RPMI7951 (cell line): ENCODE data around the gene MRPL46.

- RAMPAGE, long total RNA = no peak
These were observed 446 bp upstream of the AKAP13 start for GRCh38 chr15:85380083-85380231.

GRCh38 chr15:85412667-85413454 is 32.5 kb downstream of the AKAP13 start:
- RAMPAGE, long total RNA = no peak

GRCh38 chr15:85582444-85582641 is 201.9 kb downstream of the AKAP13 start:
- RAMPAGE, long total RNA = no peak

- RAMPAGE, long total RNA = no peak
These were observed 204.5 kb downstream of the AKAP13 start for GRCh38 chr15:85584918-85585348.

DNA sequence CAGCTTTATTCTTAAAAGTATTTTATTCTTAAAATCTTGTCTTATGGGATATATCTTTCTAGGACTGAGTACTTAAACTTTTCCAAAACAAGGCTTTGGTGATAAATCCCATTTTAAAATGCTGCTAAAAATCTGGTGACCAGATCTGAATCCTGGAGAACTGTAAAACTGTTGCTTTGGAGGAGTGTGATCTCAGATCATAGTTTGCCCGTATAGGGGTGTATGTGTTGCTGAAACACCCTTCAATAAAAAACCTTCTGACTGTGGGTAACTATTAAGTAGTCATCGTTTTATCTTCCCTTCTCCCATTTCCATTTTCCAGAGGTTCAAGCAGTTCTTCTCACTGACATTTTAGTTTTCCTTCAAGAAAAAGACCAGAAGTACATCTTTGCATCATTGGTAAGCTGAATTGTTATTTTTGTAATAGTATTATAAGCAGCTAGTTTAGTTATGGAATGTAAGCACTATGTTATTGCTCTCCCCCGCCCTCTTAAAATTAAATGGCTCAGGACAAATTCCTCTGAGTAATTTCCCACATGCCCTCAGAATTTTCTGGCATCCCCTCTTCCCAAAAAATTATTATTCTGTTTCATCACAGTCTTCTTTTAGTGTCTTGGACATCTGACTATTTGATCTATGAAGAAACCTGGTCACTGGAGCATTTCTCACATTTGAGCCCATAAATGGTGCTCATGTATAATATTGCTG is 68.5 kb downstream of the KLHL25 start:
- RAMPAGE, long total RNA = no peak

DNA sequence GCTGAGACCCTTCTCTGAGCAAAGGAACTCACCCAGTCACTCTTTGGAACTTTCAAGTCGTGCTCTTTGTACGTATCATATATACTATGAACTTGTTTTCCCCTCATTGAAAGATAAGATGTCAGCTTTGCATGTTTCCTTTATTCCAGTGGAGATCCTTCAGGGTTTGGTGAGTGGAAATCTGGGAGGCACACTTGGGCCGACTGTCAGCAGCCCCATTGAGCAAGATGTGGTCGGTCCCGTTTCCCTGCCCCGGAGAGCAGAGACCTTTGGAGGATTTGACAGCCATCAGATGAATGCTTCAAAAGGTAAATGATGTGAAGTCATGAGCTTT is 59.9 kb downstream of the KLHL25 start:
- RAMPAGE, long total RNA = no peak

GRCh38 chr15:85749571-85750135 is 45.1 kb downstream of the KLHL25 start:
- RAMPAGE, long total RNA = no peak

DNA sequence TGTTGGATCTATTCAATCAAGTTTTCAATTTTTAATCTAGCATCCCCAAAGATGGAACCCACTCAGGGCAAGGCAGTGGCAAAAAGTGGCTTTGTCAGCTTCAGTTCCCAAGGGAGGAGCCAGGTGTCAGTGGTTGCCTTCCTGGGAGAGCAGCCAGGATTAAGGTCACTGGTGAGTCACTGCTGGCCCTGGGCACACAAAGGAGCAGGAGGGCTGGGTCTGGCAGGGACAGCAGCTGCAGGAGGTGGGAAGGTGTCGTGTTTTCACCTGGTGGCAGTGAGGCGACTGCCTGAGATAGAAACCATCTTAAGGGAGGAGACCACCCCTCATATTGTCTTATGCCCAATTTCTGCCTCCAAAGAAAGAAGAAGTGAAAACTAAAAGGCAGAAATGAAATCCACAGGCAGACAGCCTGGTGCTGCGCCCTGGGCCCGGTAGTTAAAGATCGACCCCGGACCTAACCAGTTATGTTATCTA is 5.8 kb upstream of the KLHL25 start:
- RAMPAGE, long total RNA = no peak

DNA sequence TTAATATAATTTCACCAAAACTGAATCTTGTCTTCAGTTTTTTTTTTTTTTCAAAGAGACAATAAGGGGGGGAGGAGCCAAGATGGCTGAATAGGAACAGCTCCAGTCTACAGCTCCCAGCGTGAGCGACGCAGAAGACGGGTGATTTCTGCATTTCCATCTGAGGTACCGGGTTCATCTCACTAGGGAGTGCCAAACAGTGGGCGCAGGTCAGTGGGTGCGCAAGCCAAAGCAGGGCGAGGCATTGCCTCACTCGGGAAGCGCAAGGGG is 792.9 kb downstream of the NTRK3 start:
- RAMPAGE, long total RNA = no peak

GRCh38 chr15:87703734-87704268 is 552.7 kb downstream of the NTRK3 start:
- RAMPAGE, long total RNA = no peak

- RAMPAGE, long total RNA = no peak
These were observed 7.5 kb downstream of the NTRK3 start for GRCh38 chr15:88248982-88249516.

GRCh38 chr15:88257904-88259010 is 1.7 kb upstream of the NTRK3 start:
- RAMPAGE, long total RNA = no peak

DNA sequence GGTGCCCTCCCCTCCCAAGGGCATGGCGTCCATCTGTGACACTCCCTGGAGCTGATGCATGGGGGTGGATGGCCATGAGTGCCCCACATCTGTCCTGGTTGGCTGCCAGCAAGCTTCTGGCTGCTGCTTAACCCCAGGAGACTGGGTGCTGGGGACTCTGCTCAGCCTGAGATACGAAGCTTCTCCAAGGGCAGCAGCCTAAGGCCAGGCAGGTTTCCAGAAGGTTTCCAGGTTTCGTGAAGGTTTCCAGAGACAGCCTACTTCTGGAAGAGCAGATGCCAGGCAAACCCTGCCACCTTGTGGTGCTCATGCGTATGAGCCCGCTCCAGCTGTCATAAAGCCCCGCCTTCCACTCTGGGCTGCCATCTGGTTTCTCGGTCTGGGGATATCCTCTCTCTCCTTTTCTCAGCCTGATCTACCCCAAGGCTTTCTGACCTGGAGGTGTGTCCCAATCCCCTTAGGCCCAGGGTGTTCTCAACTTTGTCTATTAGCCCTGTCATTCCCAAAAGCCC is 12.2 kb downstream of the MRPL46 start:
- RAMPAGE, long total RNA = no peak

GRCh38 chr15:88466857-88467590 is at the start of gene MRPL46:
Gene MRPL46, minus strand, starts transcription at chr15:88467388.
- RAMPAGE, long total RNA = start-site peak on the minus strand at chr15:88467388-88467400, 78 and 62 reads in 2 replicates

GRCh38 chr15:88542111-88542879 is 4.2 kb downstream of the DET1 start:
- RAMPAGE, long total RNA = no peak

- RAMPAGE, long total RNA = no peak
These were observed 16.8 kb upstream of the AEN start for GRCh38 chr15:88604252-88604920.

- RAMPAGE, long total RNA = no peak
These were observed 6.9 kb downstream of the ISG20 start for GRCh38 chr15:88645484-88646284.

DNA sequence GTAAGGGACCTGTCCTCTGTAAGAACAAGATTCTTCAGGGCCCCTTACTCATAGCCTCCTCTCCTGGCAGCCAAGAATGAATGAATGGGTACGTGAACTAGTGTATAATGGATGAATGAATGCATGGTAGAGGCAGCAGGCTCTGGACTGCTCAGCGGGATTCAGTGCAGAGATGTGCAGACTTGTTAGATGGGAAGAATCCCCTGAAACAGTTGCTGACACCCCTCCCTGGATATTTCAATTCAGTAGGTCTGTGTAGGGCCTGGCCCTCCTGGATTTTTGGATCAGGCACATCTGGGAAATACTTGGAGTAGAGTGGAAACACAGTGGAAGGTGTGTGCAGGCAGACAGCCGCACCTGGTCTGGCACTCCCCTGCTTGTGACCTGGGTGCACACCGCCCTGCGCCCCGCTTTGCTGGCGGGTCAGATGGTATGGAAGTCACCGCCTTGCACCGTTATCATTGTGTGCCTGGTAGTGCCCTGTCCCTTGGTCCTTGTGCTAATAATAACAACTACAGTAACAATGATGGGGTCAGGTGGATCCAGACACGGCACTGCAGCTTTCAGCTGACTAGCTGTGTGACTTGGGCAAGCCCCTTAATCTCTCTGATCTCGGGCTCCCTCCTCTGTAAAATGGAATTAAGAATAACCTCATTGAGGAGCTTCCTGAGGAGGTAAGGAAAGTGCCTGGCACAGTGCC is 9.4 kb downstream of the ISG20 start:
- RAMPAGE, long total RNA = no peak

DNA sequence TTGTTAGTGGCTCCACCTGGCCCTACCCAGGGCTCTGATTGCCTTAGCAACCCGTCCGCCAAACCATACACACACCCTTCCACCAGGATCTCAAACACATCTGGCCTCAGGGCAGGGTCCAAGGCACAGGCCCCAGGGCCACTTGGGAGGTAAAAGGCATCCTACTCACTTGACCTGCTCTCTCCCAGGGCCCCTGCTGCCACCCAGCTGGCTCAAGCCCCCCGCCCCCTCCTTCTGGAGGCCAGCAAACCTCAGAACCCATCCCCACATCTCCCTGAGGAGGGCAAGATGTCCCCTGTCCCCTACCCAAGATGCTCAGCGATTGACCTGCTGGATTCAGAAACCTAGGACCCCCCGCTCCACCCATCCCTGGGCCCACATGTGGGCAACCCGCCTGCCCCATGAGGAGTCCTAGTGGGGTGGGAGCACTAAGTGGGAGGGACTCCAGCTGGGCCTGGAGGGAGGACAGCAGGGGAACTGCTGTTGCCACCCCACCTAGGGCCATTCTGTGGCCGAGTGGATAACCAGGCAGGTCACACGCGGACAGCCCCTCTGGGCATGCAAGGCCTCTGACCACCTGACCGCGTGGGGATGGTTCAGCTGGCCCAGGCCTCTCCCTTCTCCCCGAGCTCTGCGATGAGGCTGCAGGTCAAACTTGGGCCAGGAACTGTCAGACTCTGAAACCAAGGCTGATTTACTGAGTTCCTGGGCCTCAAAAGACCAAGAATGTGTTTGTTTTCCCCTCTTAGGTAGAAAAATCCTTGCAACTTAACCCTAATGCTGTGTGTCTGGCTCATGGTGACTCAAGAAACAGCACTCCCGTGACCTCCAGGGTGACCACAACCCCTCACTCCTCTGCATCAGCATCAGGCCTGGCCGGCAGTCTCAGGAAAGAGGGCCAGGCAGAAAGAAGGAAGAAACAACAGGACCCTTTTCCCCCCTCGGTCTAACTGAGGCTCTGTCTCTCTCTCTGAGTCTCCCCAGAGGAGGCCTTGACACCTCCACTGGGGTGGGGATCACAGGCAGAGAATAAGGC is 4.2 kb downstream of the MFGE8 start:
- RAMPAGE, long total RNA = no peak

GRCh38 chr15:89096459-89097236 is 8.4 kb downstream of the ABHD2 start:
- RAMPAGE, long total RNA = no peak